ENCODE measurements around a stretch of chr1.

DNA sequence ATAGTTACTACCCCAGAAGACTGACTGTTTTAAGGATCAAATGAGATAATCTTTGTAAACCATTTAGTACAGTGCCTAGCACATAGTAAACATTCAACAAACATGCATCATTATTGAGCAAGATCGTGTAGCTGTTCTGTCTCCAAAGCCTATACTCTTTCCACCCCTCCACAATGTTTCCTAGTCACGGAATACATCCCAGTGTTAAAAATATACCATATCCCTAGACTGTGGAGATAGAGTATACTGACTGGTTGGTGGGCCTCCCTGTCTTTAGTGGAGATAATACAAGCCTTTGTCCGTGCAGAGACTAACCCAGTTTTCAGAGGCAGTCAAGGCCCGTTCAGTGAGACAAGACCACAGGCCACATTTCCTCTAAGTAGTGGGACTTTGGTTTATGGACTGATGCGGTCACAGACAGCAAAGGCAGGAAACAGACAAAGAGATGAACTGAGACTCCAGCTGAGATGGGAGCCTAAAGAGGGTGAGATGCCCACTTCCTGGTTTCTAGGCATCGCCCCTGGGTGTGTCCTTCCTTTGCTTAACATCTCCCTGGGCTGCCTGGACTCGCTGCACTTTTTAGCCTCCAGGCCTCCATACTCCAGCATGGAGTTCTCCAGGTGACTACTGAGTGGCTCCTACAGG lies 14.7 kb downstream of the THEMIS2 start:
CAGE:
- cytosol, long polyA minus RNA, result no peak
- cytosol, long polyA plus RNA, result no peak
- long polyA plus RNA, result no peak
- nucleus, long polyA minus RNA, result no peak
- nucleus, long polyA plus RNA, result no peak

DNA sequence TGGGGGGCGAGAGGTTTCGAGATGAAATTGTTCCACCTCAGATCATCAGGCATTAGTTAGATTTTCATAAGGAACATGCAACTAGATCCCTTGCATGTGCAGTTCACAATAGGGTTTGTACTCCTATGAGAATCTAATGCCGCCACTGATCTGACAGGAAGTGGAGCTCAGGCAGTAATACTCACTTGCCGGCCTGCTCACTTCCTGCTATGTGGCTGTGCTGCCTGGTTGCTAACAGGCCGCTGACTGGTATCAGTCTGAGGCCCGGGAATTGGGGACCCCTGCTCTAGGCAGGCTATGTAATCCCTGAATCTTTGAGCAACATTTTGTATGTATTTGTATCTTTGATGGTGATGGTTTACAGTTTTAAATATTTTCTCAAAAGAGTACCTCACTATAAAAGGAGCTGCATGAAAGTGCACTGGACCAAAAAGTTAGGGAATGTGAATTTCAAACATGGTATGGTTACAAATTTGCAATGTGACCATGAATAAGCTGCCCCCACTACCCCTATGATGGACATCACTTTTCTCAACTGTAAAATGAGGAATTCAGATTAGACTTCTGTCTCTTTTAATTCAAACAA lies 32.6 kb downstream of the XKR8 start:
CAGE:
- cytosol, long polyA minus RNA, result no peak
- cytosol, long polyA plus RNA, result no peak
- long polyA plus RNA, result no peak
- nucleus, long polyA minus RNA, result no peak
- nucleus, long polyA plus RNA, result no peak

DNA sequence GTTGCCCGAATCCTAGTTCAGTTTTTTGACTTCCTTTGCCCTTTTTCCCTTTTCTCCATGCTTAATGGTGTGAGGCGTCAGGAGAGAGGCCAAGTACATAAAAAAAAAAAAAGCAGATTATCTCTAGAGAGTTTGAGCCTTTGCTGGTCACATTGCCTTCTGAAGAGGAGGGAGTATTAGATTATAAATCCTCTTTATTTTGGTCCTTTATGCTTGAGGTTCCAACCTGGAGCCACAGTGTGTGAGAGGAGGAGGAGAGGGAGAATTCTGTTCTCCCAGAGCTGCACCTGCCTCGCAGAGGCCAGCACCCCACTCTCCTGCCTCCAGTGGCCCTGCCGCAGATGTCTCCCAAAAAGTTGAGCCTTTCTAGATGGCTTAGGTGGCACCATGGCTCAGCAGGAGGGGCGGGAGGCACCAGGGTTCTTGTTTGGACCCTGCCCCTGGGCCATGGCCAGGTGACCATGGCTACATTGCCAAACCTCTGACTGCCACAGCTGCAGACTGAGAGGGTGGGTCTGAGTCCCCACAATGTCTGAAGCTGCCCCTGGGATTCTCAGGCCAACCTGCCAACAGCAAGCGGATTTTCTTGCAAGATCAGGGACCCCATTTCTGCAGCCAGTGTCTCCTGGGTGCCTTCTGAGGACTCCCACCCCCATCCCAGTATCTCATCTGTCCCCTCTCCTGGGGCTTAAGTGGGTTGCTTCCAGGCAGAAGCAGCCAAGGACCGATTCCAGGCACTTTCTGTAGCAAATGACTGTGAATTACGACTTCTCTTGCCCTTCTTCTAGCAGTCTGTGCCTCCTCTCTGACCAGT lies 22.2 kb downstream of the SESN2 start:
CAGE:
- cytosol, long polyA minus RNA, result no peak
- cytosol, long polyA plus RNA, result no peak
- long polyA plus RNA, result no peak
- nucleus, long polyA minus RNA, result no peak
- nucleus, long polyA plus RNA, result no peak

DNA sequence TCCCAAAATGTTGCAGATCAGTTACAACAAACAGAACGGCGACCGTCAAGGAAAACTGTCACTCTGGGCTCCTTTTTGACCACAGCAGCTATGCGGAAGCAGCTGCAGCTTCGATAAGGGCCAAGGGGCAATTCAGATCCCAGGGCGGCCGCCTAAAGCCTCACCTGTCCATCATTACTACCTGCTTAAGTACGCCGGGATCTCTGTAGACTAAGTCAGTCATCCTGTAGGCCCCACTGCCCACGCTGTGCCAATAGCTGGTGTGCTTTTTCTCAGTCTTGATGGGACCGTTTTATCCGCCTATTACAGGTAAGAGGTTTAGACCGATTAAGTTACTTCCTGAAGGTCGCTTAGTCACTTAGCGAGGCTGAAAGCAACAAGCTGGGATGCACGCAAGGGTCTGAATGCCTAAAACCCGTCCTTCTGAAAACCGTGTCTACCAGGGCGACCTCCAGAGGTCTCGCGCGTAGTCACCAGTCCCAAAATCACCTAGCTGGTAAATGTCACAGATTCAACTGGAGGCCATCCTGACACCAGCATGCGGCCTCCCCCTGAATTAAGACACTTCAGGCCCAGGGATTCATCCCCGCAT lies 11.0 kb upstream of the RAB42 start:
CAGE:
- cytosol, long polyA minus RNA, result no peak
- cytosol, long polyA plus RNA, result no peak
- long polyA plus RNA, result no peak
- nucleus, long polyA minus RNA, result no peak
- nucleus, long polyA plus RNA, result no peak

DNA sequence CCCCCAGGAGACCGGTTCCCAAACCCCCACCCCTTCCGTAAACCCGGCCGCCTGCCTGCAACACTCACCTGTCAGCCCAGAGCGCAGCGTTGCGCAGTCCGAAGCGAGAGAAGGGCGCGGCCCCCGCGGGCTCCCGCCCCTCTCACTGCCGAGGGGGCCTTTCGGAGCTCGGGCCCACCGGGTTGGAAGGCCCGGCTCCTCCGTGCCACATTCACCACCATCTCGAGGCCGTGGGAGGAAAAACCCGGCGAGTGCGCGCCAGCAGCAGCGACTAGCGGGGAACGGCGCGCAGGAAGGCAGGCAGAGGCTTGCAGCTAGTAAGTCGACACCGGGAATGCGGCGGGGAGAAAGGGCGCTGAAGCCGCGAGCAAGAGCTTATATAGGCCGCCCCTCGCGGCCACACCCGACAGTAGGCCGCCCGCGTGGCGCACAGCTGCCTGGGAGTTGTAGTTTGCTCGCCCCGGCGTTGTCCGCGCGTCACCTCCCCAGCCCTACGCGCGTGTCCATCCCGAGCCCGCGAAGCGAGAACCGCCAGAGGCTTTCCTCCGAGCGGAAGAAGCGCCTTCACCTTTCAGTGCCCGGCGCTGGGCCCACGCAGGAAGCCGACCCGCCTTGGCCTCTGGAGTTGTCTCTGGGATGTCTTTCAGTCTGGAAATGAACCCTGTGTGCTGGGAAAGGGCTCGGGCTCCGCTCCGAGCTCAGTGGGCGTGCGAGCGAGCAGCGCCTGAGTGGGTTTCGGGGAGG lies 10.4 kb upstream of the RAB42 start:
CAGE:
- cytosol, long polyA minus RNA, result no peak
- cytosol, long polyA plus RNA, result no peak
- long polyA plus RNA, result no peak
- nucleus, long polyA minus RNA, result start-site peak on the minus strand centred at position 352 of the sequence, 6 bp wide, 43 reads
- nucleus, long polyA plus RNA, result start-site peak on the minus strand centred at position 341 of the sequence, 35 bp wide, 179 and 151 reads in 2 replicates

DNA sequence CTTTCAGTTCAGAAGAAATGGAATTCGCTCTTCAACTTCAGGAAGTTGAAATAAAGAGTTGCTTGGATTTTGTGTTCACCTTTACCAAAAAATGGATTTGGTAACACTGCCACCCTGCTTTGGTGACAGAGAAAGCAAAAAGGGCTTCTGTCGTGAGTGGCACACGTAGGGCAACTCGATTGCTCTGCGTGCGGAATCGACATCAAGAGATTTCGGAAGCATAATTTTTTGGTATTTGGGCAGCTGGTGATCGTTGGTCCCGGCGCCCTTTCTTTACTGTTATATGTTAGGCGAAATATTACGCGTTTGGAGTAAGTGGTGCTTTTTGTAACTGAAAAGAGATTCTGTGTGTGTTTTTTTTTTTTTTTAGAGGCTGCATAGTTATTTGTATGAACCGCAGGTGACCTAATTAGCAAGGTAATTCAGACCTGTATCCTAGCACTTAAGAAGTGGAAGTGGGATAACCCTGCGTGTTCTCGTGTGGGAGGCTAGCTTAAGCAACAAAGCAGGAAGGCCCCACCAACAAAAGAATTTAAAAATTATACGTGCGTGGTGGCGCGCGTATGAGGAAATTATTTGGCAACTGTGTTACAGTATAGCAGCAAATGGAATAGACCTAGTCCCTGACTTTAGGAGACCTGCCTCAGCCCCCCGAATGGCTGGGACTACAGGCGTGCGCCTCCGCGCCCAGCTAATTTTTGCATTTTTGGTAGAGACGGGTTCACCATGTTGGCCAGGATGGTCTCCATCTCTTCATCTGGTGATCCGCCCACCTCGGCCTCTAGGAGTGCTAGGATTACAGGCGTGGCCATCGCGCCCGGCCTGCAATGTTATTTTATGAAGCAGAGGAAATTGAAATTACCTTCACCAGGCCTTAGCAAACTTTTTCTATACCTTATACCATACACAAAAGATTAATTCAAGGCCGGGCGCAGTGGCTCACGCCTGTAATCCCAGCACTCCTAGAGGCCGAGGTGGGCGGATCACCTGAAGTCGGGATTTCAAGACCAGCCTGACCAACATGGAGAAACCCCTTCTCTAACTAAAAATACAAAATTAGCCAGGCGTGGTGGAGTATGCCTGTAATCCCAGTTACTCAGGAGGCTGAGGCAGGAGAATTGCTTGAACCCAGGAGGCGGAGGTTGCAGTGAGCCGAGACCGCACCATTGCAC lies 6.0 kb upstream of the TAF12 start:
CAGE:
- cytosol, long polyA minus RNA, result start-site peak on the plus strand centred at position 216 of the sequence, 22 bp wide, 6 reads
- cytosol, long polyA plus RNA, result no peak
- long polyA plus RNA, result no peak
- nucleus, long polyA minus RNA, result start-site peak on the plus strand centred at position 143 of the sequence, 26 bp wide, 6 reads
- nucleus, long polyA plus RNA, result no peak

DNA sequence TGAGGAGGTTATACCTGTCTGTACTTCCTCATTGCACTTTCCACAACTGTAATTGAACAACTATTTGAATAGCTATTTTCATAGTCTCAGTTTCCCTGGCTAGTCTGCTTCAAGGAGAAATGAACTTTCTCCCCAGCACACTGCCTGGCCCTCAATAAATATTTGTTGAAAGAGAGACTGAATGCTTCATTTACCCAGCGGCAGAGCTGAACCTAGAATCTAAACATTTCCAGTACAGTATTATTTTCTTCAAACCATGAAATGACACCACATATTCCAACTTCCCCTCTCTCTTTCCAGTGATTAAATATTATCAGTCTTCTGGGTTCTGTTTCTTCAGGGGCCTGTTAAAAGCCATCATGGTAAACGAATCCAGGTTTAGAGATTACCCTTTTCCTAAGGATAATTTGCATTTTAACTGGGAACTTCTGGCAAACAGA lies 2.7 kb upstream of the YTHDF2 start:
CAGE:
- cytosol, long polyA minus RNA, result no peak
- cytosol, long polyA plus RNA, result no peak
- long polyA plus RNA, result no peak
- nucleus, long polyA minus RNA, result no peak
- nucleus, long polyA plus RNA, result no peak

CAGE:
- cytosol, long polyA minus RNA, result no peak
- cytosol, long polyA plus RNA, result no peak
- long polyA plus RNA, result no peak
- nucleus, long polyA minus RNA, result no peak
- nucleus, long polyA plus RNA, result no peak
These were observed 1.0 kb downstream of the OPRD1 start for GRCh38 chr1:28812978-28813445.

DNA sequence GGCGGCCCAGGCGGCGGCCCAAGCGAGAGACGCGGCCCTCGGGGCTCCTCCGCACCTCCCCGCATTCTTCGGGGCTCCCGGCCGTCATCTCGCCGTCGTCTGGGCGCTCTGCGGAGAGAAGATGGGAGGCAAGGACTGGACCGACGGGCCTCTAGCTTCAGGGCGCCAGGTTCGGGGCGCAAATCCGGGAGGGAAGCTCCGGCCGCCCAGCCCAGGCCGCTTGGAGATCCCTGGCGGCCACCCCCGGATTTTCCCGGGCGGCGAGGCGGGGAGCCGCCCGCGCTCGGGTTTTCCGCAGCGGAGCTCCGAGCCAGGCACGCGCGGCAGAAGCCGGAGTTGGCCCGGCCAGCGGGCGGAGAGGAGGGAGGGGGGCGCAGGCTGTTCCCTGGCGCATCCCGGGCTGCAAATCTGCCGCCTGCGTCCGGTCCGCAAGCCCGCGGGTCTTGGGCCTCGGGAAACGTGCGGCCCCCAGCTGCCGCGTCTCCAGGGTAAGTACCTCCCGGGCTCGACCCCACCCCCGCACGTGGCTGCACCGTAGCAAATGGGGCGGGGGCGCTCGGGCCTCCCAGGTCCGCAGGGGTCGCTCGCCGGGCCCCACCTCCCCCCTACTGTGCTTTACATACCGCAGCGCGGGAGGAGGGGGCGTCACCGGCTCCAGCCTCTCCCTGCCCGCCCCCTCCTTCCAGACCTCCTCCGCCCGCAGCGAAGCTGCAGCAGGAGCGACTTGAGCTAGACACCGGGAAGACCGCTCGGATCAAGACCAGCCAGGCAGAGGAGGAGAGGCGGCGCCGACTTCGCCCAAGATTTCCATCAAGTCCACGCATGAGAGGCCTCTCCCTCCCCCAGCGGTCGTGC lies 1.7 kb downstream of the TMEM200B start:
CAGE:
- cytosol, long polyA minus RNA, result no peak
- cytosol, long polyA plus RNA, result no peak
- long polyA plus RNA, result no peak
- nucleus, long polyA minus RNA, result no peak
- nucleus, long polyA plus RNA, result no peak

GRCh38 chr1:29158995-29159670 lies 22.6 kb downstream of the SRSF4 start:
CAGE:
- cytosol, long polyA minus RNA, result no peak
- cytosol, long polyA plus RNA, result no peak
- long polyA plus RNA, result no peak
- nucleus, long polyA minus RNA, result no peak
- nucleus, long polyA plus RNA, result no peak

CAGE:
- cytosol, long polyA minus RNA, result no peak
- cytosol, long polyA plus RNA, result no peak
- long polyA plus RNA, result no peak
- nucleus, long polyA minus RNA, result no peak
- nucleus, long polyA plus RNA, result no peak
These were observed 4.6 kb downstream of the SRSF4 start for GRCh38 chr1:29177162-29177361.

DNA sequence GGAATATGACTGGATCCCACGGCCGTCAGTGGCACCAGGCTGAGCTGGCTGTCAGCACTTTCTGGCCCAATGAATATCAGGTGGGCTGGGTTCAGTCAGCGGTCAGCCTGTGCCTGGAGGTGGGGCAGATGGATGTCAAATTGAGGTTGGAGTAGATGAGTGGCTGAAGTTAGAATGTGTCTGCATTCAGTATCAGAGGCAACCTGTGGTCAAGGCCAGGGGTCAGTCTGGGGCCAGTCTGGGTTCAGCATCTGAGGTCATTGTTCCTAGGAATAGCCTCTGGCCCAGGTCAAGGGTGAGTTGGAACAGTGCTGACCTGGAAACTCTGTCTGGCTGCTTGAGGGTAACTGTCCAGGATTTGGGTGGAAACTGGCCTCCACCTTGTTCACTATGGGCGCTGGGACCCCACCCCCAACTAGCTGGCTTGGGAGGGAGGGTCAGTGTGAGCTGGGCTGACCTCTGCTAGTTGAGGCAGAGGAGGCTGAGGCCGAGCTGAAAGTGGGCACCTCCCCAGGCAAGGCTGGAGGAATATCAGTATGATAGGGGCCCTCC lies 22.5 kb downstream of the PTPRU start:
CAGE:
- cytosol, long polyA minus RNA, result no peak
- cytosol, long polyA plus RNA, result no peak
- long polyA plus RNA, result no peak
- nucleus, long polyA minus RNA, result no peak
- nucleus, long polyA plus RNA, result no peak

CAGE:
- cytosol, long polyA minus RNA, result no peak
- cytosol, long polyA plus RNA, result no peak
- long polyA plus RNA, result no peak
- nucleus, long polyA minus RNA, result no peak
- nucleus, long polyA plus RNA, result no peak
These were observed 35.3 kb downstream of the PTPRU start for GRCh38 chr1:29271509-29272096.

DNA sequence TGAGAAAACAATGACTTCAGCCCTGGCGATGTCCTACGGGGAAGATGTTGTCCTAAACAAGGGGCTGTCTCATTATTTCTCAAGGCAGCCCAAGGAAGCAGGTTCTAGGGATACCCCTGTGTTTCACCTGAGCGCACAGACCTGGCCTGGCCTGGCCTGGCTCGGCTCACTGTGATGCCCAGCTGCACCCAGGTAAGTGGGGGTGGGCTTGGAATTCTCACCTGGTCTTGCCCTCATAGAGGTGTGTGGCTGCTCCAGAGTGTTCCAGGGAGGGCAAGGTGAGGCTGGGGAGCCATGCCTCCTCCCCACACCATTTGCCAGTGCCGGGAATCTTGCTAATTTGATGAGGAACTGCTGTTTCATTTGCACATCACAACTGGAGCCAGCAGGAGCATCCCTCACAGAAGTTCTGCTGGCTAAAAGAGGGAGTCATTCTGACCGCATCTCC lies 601.0 kb downstream of the PTPRU start:
CAGE:
- cytosol, long polyA minus RNA, result no peak
- cytosol, long polyA plus RNA, result no peak
- long polyA plus RNA, result no peak
- nucleus, long polyA minus RNA, result no peak
- nucleus, long polyA plus RNA, result no peak

CAGE:
- cytosol, long polyA minus RNA, result no peak
- cytosol, long polyA plus RNA, result no peak
- long polyA plus RNA, result no peak
- nucleus, long polyA minus RNA, result no peak
- nucleus, long polyA plus RNA, result no peak
These were observed 664.4 kb downstream of the PTPRU start for GRCh38 chr1:29900691-29901064.

GRCh38 chr1:30485703-30486063 lies 237.7 kb downstream of the MATN1 start:
CAGE:
- cytosol, long polyA minus RNA, result no peak
- cytosol, long polyA plus RNA, result no peak
- long polyA plus RNA, result no peak
- nucleus, long polyA minus RNA, result no peak
- nucleus, long polyA plus RNA, result no peak

CAGE:
- cytosol, long polyA minus RNA, result no peak
- cytosol, long polyA plus RNA, result no peak
- long polyA plus RNA, result no peak
- nucleus, long polyA minus RNA, result no peak
- nucleus, long polyA plus RNA, result no peak
These were observed 695 bp upstream of the LAPTM5 start for GRCh38 chr1:30758288-30758650.

GRCh38 chr1:30761215-30762155 lies 3.9 kb upstream of the LAPTM5 start:
CAGE:
- cytosol, long polyA minus RNA, result no peak
- cytosol, long polyA plus RNA, result no peak
- long polyA plus RNA, result no peak
- nucleus, long polyA minus RNA, result no peak
- nucleus, long polyA plus RNA, result no peak

DNA sequence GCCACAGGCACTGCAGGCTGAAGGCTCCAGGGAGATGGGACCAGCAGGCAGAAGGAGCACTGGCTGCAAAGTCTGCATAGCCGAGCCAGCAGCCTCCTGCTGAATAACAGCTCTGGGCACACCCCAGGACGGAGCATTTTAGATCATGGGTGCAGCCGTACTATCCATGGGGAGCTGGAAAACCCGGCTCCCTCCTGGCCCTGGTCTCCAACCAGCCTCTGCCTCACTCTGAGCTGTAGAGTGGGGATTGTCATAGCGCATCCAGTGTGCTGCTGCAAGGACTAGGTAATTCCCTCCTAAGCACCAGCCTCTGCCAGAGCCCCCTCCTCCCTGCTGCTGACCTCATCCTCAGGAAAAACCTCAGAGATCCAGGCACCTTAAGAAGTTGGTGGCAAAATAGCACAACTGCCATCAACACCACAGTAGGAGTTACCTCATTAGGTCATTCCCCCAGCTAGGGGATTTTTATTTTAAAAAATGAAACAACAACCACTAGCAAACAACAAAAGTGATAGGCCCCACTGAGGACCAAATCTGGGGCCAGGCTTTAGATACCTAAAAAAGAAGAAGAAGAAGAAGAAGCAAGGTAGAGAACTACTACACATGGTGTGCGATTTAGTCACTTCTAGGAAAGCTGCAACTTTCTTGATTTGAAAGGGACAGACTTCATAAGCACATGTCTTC lies 5.0 kb upstream of the LAPTM5 start:
CAGE:
- cytosol, long polyA minus RNA, result no peak
- cytosol, long polyA plus RNA, result no peak
- long polyA plus RNA, result no peak
- nucleus, long polyA minus RNA, result no peak
- nucleus, long polyA plus RNA, result no peak

CAGE:
- cytosol, long polyA minus RNA, result no peak
- cytosol, long polyA plus RNA, result no peak
- long polyA plus RNA, result no peak
- nucleus, long polyA minus RNA, result no peak
- nucleus, long polyA plus RNA, result no peak
These were observed 41.0 kb upstream of the LAPTM5 start for GRCh38 chr1:30798299-30799174.

Measured in keratinocyte (primary cell).